Breast epithelium (tissue), 2 donors: ENCODE measurements around the genes PARVA and RRAS2.

GRCh38 chr11:12377254-12377706, at the start of gene PARVA:
PARVA (plus strand) TSS chr11:12377571.
- PRO-cap: bidirectional peak, plus-strand start at chr11:12377571, minus-strand start at chr11:12377622
- RAMPAGE, long total RNA, 2 experiments: no peak in any of the 2 experiments

DNA sequence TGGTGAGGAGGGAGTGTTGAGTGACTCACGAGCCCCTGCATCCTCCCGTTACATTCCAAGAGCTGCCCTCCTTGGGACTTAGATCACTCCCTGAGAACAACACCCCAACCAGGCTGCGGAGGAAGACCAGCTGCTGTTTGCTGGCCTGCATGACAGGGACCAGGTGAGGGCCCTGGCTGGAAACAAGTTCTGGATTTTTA, 20.7 kb downstream of the PARVA start:
- PRO-cap: no peak
- RAMPAGE, long total RNA, 2 experiments: no peak in any of the 2 experiments

GRCh38 chr11:12411783-12412788, 34.7 kb downstream of the PARVA start:
- PRO-cap: no peak
- RAMPAGE, long total RNA, 2 experiments: no peak in any of the 2 experiments

DNA sequence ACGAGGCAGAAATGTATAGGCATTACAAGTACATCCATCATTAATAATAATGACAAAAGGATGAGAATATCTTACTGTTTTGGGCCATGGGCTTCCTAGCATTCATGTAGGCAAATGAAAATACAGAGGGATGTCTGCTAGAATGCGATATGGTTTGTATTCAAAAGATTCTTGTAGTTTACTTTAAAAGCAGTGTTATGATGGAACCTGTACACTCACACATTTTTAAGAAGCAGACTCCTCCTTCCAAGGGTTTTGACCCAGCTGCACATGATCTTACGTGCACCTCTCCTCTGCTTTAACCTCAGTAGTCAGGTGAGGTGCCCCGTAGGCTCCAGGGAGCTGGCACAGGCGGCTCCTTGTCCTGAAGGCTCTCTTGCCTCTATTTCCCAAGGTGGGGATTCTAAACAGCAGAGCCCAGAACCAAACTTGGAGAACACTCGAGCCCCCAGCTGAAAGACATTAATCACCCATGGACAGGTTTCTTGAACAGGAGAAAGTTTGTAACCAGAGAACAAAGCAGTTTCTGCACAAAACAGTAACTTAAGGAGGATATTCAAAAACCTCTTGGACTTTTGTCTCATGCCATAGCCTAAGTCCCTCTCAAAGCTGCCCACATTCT, 36.1 kb downstream of the PARVA start:
- PRO-cap: no peak
- RAMPAGE, long total RNA, 2 experiments: no peak in any of the 2 experiments

GRCh38 chr11:12430838-12431486, 53.6 kb downstream of the PARVA start:
- PRO-cap: no peak
- RAMPAGE, long total RNA, 2 experiments: no peak in any of the 2 experiments

GRCh38 chr11:12777918-12778658, 103.9 kb downstream of the TEAD1 start:
- PRO-cap: no peak
- RAMPAGE, long total RNA, 2 experiments: no peak in any of the 2 experiments

- PRO-cap: no peak
- RAMPAGE, long total RNA, 2 experiments: no peak in any of the 2 experiments
Measured at GRCh38 chr11:12864296-12864664, 144.8 kb upstream of the RASSF10 start.

GRCh38 chr11:12868568-12869158, 140.5 kb upstream of the RASSF10 start:
- PRO-cap: no peak
- RAMPAGE, long total RNA, 2 experiments: no peak in any of the 2 experiments

DNA sequence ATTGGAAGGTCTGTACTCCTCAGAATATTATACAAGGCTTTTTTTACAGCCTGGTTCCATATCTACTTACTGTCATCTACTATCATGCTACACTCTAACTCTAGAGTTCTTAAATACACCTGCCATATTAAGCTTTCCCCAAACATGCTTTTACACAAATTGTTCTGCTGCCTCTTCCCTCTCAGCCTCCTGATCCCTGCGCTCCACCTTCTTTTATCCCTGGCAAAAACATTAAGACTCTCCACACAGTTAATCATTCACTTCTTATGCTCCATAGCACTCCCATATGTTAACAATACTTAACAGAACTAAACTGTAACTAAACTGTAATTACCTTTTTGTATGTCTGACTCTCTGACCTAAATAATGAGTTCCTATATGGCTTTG, 71.9 kb downstream of the BTBD10 start:
- PRO-cap: no peak
- RAMPAGE, long total RNA, 2 experiments: no peak in any of the 2 experiments

GRCh38 chr11:13923772-13924578, 38.5 kb upstream of the SPON1 start:
- PRO-cap: no peak
- RAMPAGE, long total RNA, 2 experiments: no peak in any of the 2 experiments

- PRO-cap: no peak
- RAMPAGE, long total RNA, 2 experiments: no peak in any of the 2 experiments
Measured at GRCh38 chr11:13965200-13965916, 2.8 kb downstream of the SPON1 start.

GRCh38 chr11:14015537-14016212, 53.2 kb downstream of the SPON1 start:
- PRO-cap: no peak
- RAMPAGE, long total RNA, 2 experiments: no peak in any of the 2 experiments

GRCh38 chr11:14074993-14075516, 112.5 kb downstream of the SPON1 start:
- PRO-cap: no peak
- RAMPAGE, long total RNA, 2 experiments: no peak in any of the 2 experiments

- PRO-cap: no peak
- RAMPAGE, long total RNA, 2 experiments: no peak in any of the 2 experiments
Measured at GRCh38 chr11:14189732-14190441, 169.1 kb downstream of the RRAS2 start.

GRCh38 chr11:14358748-14359656, at the start of gene RRAS2:
RRAS2 (minus strand) TSS chr11:14359183.
- PRO-cap: unidirectional peak, minus-strand start at chr11:14359183
- RAMPAGE, long total RNA, 2 experiments: no peak in any of the 2 experiments

DNA sequence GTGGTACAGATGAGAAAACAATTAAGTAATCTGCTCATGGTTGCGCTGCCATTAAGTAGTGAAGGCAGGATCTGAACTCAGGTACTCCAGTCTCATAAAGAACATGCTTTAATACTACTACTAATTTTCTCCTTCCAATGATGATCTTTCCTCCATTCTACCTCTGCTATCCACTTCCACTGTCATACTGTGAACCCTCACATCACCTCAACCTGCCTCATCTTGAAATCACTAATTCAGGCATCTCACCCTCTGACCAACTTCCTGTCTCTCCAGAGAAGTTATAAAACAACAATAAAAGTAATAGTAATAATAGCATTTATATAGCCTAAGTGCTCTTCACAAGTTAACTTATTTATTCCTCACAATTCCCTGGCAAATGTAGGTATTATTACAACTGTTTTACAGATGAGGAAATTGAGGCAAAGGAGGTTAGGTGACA, 57.1 kb upstream of the PSMA1 start:
- PRO-cap: no peak
- RAMPAGE, long total RNA, 2 experiments: no peak in any of the 2 experiments

DNA sequence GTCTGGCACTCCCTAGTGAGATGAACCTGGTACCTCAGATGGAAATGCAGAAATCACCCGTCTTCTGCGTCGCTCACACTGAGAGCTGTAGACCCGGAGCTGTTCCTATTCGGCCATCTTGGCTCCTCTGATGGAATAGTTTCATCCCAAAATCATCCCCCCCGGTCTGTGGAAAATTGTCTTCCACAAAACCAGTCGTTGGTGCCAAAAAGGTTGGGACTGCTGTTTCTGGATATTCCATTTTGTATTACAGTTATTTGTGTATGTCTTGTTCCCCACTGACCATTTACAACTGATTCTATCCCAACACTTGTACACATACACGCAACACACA, 9.6 kb upstream of the PDE3B start:
- PRO-cap: no peak
- RAMPAGE, long total RNA, 2 experiments: no peak in any of the 2 experiments

GRCh38 chr11:15195418-15196047, 80.8 kb downstream of the INSC start:
- PRO-cap: no peak
- RAMPAGE, long total RNA, 2 experiments: no peak in any of the 2 experiments

DNA sequence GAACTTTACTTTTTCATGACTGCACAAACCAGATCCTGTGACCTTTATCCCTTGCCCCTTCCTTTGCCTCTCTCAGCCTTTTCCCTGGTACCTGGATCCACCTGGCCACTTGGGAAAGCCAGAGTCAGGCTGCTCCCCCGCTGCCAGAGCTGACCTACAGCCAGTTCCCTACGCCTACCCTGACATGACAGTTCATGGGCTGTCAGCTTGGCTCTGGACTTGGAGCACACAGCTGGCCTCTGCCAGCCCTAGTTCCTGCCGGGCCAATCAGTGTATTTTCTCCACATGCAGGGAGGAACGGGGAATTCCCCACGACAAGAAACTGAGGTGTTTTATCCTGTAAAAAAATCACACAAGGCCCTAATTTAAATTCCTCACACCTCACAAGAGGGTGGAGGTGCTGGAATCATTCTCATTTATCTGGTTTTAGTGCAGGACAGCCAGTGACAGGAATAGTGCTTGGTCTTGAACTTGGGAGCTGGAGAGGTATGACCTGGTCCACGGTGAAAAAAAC, 382.7 kb downstream of the INSC start:
- PRO-cap: no peak
- RAMPAGE, long total RNA, 2 experiments: no peak in any of the 2 experiments

DNA sequence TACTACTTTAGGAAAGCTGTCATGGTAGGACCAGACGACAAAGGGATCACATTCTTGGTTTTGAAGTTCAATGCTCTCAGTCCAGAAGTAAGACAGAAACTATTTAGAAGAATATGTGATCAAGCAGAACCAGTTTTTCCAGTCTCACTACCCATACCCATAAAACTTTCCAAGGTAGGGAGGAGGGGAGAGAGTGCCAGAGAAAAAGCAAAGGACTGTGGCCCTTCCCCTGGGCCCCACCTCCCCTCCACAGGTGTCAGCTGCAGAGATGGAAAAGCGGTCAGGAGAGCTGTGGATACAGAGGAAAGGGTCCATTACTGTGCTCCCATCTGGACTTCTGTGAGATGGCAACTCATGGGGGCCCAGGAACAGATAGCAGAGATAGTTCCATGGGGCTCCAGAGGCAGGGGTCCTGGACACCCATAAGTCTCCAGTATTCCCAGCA, 587.1 kb downstream of the SOX6 start:
- PRO-cap: no peak
- RAMPAGE, long total RNA, 2 experiments: no peak in any of the 2 experiments